ENCODE measurements around a stretch of chr2.

DNA sequence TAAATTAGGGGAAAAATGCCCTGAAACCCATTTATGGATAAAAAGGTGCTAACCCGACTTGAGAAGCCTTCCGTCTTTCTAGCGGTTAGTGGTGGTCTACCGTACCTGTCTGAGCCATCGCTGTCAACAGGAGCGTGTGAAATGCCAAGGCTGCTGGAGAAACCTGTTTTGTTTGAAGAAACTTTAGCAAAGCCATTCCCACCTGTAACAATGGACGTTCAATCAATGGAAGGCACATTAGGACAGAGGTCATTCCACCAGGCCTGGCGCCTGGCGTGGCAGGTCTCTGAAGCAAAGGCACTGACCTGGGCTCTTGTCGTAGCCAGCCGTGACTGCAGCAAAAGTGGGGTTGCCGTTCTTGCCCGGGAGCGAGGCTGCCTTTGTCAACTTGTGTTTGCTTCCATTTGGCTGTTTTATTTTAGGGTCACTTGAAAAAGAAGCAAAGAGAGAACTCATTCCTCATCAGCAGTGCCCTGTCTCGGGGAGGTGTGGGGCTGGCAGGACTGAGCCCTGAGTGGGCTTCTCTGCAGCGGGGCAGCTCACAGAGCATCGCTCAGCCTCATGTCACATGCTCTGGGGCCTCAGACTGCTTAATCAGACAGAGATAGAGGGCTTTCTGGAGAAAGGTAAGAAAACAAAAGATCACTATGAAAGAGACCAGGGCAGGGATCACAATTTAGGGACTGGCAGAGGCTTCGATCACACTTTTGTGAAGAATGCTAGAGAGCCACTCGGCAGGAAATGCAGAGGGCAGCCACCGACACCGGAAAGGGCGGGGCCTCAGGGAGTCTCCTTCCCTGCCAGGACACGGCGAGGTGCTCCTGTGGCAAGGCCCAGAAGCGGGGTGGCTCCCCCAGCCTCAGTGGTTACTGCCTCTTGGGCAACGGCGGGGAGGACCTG lies 47.4 kb downstream of the ZAP70 start:
- RRBS = no CpG with 5 or more reads among the region's 27 CpGs

- RRBS = no CpG with 5 or more reads among the region's 4 CpGs
Observed at GRCh38 chr2:97781843-97782175, 68.4 kb downstream of the ZAP70 start.

GRCh38 chr2:97788028-97789188 lies 75.0 kb downstream of the ZAP70 start:
- RRBS = no CpG with 5 or more reads among the region's 19 CpGs

GRCh38 chr2:97792284-97793016 lies 79.1 kb downstream of the ZAP70 start:
- RRBS = 97% methylated on average over 4 of the region's 25 CpGs

DNA sequence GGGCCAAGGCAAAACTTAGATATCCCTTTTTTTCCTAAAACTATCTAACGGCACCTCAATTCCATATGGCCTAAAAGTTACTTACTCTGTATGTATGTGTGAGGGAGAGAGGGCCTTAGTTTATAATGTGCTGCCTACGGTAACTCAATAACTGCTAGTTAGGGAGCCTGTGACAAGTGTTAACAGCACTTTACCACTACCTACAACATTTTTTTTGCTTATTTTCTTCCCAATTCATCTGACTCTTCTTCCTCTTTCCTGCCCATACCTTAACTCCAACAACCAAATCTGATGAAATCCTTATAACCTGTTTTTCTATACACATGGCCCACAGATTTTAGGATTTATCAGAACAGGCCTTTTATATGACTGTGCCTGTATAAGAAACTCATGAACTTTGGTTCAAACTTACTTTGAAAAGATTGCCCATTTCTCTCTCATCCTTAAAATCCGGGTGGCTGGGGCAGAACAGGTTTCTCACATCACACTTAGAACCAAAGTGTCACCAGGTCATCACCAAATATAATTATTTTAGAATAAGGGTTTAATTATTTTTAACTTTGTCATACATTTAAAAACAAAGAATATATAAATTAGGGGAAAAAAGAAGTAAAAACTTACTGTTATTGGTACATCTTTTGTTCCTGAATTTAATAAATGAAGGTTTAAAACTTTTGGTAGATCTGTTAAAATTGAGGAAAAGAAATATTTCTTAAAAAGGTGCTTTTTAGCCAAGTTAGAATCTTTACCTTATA lies 119.5 kb downstream of the ZAP70 start:
- RRBS = no CpG with 5 or more reads among the region's 3 CpGs

DNA sequence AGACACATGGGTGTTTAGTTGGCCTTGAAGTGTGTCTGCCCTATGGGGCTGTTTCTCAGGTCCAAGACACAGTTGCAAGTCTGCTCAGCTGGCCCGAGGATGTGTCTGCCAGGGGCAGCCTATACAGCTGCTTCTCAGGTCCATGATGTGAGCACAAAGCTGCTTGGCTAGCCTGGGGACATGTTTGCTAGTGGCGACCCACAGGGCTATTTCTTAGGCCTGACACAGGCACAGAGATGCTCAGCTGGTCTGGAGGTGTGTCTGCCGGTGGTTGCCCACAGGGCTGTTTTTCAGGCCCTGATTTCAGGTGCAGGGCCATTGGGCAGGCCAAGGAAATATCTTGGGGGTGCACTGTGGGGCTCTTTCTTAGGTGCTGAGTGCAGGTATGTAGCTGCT lies 108.7 kb downstream of the TMEM131 start:
- RRBS = no CpG with 5 or more reads among the region's 3 CpGs

DNA sequence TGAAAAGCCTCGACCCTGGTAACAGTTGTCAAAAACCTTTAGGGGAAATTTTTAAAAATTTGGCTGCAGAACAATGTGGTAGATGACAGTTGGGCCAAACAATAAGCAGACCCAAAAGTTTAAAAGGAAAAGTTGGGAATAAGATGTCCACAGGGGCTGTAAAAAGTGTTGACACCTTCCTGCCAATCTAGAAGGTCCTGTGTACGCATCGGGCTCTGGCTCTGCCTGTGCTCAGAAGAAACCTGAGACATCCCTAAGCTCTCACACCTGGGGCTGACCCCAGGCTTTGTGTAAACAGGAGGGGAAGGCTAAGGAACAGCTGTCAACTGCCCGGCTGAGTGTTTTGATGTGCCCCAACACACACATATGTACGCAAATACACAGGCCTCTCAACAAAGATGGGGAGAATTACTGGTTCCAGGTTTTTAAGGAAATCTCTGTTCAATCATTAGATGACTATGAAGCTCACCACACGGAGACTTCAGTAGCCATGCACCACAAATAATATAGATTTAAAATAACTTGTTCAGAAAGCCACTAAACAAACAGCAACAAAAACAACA lies 59.5 kb downstream of the TMEM131 start:
- RRBS = no CpG with 5 or more reads among the region's 6 CpGs

DNA sequence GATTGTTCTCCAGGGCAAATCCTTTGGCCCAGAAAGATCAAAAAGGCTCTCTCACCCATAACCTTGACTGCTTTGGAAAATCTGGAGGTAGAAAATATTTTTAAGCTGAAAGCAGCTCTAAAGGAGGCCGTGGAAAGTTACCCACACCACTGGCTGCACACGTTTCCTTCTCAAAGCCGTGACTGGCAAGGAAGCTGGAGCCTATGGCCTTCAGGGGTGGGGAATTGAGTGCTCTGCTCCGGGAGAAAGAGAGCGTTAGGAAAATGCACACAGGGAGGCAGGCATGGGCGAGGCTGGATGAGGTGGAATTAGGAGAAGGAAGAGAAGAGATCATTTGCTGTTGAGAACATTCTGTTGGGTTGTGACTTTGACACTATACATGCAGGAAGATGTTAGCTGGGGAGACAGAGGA lies 68.8 kb upstream of the CNGA3 start:
- RRBS = no CpG with 5 or more reads among the region's 6 CpGs

DNA sequence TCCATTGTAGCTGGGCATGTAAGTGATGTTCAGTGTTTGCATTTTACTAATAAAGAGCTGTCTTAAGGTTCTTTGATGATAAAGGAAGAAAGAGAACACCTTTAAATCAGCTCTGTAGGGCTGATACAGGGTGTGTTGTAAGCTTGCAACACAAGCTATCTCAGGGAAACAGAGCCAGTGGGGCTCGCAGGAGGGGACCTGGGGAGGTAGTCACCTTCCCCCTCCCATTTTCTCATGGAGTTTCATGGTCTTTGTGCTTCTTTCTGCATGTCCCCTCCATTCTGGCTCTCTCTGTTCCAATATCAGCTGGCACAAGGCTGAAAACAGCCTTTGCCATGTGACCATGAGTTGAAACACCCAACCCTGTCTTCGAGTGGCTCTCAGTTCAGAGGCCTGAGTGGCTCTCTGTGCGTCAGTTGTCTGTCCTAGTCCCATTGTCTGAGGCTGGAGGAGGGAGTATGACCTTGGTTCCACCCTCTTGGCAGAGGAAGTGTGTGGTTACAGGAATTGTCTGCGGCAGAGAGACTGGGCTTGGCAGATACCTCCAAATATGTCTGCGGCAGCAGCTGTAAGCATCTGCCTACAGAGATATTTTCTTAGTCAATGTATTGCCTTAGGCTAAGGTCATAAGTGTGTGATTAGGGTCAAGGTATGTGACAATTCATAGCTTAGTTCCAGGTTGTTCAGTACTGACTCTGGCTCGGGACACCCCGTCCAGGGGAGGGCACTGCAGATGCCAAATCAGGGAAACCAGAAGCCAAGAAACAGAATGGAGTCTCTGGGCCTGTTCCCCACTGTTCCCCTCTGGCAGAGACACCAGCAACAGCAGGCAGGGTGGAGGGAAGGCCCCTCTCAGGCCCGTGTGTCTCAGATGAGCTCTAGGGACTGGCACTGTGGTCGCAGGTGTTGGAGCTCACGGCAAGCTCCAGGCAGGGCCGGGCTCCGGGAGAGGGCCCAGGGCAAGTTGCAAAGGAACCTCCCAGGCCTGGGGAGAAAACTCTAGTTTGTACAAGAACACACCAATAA lies 32.7 kb downstream of the CNGA3 start:
- RRBS = no CpG with 5 or more reads among the region's 12 CpGs

DNA sequence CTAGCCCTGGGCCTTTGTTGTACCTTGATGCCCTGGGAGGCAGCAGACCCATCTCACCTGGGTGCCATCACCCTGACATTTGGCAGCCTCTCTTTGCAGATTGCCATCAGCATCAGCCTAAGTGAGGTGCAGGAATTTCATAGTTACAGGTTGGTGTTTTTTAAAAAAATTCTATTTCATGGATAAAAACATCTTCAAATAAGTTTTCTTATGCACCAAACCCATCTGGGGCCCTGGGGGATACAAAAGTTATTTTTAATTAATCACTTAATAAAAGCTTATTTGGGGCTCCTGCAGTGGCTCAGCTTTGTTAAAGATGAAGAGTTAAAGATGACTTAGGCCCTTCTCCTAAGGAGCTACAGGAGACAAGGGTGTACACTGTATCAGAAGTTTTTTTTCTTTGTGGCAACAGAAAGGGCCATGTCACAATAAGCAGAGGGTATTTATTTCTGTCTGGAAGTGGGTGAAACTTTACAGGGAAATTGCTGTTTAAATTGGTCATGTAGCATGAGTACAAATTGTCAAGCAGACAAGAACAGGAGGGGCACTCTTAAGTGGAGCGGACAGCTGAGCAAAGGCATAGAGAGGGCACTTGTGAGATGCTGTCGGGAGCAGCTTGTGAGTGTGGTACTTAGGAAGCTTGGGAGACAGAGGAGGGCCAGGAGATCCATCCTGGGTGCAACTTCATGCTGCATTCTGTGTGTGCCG lies 30.1 kb downstream of the INPP4A start:
- RRBS = no CpG with 5 or more reads among the region's 3 CpGs

DNA sequence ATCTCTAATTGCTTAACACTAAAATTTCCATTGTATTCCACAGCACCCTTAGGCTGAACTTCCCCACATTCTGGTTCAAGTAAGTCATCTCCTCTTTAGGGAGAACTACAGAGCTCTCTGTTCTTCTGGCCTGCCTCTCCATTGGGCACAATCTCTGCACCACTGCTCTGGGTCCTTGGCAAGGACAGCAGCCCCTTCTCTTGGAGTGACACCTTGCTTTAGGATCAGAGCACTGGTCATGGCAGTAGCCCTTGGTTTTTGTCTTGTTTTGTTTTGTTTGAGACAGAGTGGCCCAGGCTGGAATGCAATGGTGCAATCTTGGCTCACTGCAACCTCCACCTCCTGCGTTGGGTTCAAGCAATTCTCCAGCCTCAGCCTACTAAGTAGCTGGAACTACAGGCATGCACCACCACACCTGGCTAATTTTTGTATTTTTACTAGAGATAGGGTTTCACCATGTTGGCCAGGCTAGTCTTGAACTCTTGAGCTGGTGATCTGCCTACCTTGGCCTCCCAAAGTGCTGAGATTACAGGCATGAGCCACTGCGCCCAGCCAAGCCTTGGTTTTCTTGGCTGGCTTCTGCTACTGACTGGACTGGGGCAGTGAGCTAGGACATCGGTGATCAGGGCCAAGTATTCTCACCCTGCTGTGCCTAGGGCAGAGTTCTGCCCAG lies 24.3 kb downstream of the UNC50 start:
- RRBS = no CpG with 5 or more reads among the region's 3 CpGs

GRCh38 chr2:98670736-98671937 lies 59.8 kb downstream of the MGAT4A start:
- RRBS = no CpG with 5 or more reads among the region's 10 CpGs

- RRBS = no CpG with 5 or more reads among the region's 33 CpGs
Observed at GRCh38 chr2:98769573-98770666, 39.0 kb upstream of the MGAT4A start.

- RRBS = no CpG with 5 or more reads among the region's 2 CpGs
Observed at GRCh38 chr2:99360123-99360759, 23.1 kb downstream of the EIF5B start.

GRCh38 chr2:99360909-99362123 lies 24.1 kb downstream of the EIF5B start:
- RRBS = no CpG with 5 or more reads among the region's 12 CpGs

DNA sequence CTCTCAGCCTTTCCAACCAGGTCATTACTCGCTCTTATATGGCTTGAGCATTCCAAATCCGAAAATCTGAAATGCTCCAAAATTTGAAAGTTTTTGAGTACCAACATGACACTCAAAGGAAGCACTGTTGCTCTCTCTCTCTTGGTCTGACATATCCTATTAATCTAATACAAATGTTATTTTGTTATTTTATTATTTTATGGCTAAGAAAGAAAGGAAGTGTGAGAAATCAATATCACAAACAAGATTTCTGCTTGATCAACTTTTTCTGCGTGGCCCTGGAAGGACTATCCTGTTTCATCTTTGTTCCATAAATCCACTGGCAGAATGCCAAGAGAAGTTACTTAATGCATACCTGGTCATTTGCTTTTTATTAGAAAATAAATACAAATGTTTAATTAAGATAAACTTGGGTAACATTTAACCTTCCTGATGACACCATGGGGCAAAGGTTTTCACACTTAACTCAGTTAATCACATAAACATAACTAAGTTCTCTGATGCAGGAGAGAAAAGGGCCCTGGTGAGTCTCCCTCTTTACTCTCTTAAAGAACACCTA lies 203.4 kb downstream of the AFF3 start:
- RRBS = no CpG with 5 or more reads among the region's 3 CpGs

DNA sequence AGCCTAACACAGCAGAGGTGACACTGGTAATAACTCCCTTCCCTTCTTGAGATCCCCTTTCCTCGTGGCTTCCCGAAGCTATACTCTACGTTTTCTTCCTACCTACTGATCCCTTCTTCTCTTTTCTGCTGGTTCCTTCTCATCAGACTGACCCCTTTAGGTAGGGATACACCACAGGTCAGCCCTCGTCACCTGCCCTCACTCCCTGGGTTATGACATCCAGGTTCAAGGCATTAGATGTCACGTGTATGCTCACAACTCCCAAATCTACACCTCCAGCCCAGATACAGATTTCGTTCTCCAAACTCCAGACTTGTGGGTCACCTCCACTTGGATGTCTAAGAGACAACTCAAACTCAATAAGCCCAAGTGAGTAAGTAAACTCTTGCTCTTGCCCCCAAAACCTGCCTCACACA lies 145.5 kb downstream of the AFF3 start:
- RRBS = no CpG with 5 or more reads among the region's 6 CpGs

- RRBS = no CpG with 5 or more reads among the region's 7 CpGs
Observed at GRCh38 chr2:100039608-100040185, 102.7 kb downstream of the AFF3 start.

- RRBS = no CpG with 5 or more reads among the region's 17 CpGs
Observed at GRCh38 chr2:100281327-100282494, 40.6 kb downstream of the LONRF2 start.

GRCh38 chr2:100321171-100321921 lies 955 bp downstream of the LONRF2 start:
- RRBS = 2% methylated on average over 48 of the region's 87 CpGs